ENCODE data around the genes FAH and IL16.

GRCh38 chr15:79895689-79896269 is 1.0 kb downstream of the MTHFS start:
- PRO-cap, 5 experiments: no peak in any of the 5 experiments
- RAMPAGE, long total RNA, 2 experiments: no peak in any of the 2 experiments
- RRBS: no CpG with 5 or more reads among the region's 5 CpGs

DNA sequence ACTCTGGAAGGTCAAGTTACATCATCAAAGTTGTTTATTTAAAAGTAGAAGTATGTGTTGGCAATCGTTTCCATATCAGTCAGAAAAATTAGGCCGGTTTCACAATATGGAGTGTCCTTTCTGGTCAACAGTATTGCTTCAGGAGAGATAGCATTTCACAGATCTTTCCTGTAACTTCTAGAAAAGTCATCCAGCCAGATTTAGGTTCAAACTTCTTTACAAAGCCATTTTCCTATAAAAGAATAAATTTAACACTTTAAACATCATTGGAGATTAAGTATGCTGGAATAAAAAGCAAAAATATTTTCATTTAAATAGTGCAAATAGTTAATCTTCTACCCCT is 10.1 kb downstream of the BCL2A1 start:
- PRO-cap, 5 experiments: peak in 1 of 5 experiments; most common plus-strand start position 133 of the sequence (in 1); most common minus-strand start position 81 of the sequence (in 1)
- RAMPAGE, long total RNA, 2 experiments: no peak in any of the 2 experiments
- RRBS: no CpG with 5 or more reads among the region's 2 CpGs

- PRO-cap, 5 experiments: no peak in any of the 5 experiments
- RAMPAGE, long total RNA, 2 experiments: no peak in any of the 2 experiments
- RRBS: no CpG with 5 or more reads among the region's 2 CpGs
These were observed 17.7 kb upstream of the BCL2A1 start for GRCh38 chr15:79988701-79989118.

GRCh38 chr15:80091926-80092585 is 32.6 kb downstream of the ZFAND6 start:
- PRO-cap, 5 experiments: no peak in any of the 5 experiments
- RAMPAGE, long total RNA, 2 experiments: no peak in any of the 2 experiments
- RRBS: no CpG with 5 or more reads among the region's 9 CpGs

GRCh38 chr15:80111227-80111536 is 41.6 kb upstream of the FAH start:
- PRO-cap, 5 experiments: no peak in any of the 5 experiments
- RAMPAGE, long total RNA, 2 experiments: no peak in any of the 2 experiments
- RRBS: no CpG with 5 or more reads among the region's 2 CpGs

GRCh38 chr15:80134388-80134918 is 18.3 kb upstream of the FAH start:
- PRO-cap, 5 experiments: no peak in any of the 5 experiments
- RAMPAGE, long total RNA, 2 experiments: no peak in any of the 2 experiments
- RRBS: no CpG with 5 or more reads among the region's 5 CpGs

DNA sequence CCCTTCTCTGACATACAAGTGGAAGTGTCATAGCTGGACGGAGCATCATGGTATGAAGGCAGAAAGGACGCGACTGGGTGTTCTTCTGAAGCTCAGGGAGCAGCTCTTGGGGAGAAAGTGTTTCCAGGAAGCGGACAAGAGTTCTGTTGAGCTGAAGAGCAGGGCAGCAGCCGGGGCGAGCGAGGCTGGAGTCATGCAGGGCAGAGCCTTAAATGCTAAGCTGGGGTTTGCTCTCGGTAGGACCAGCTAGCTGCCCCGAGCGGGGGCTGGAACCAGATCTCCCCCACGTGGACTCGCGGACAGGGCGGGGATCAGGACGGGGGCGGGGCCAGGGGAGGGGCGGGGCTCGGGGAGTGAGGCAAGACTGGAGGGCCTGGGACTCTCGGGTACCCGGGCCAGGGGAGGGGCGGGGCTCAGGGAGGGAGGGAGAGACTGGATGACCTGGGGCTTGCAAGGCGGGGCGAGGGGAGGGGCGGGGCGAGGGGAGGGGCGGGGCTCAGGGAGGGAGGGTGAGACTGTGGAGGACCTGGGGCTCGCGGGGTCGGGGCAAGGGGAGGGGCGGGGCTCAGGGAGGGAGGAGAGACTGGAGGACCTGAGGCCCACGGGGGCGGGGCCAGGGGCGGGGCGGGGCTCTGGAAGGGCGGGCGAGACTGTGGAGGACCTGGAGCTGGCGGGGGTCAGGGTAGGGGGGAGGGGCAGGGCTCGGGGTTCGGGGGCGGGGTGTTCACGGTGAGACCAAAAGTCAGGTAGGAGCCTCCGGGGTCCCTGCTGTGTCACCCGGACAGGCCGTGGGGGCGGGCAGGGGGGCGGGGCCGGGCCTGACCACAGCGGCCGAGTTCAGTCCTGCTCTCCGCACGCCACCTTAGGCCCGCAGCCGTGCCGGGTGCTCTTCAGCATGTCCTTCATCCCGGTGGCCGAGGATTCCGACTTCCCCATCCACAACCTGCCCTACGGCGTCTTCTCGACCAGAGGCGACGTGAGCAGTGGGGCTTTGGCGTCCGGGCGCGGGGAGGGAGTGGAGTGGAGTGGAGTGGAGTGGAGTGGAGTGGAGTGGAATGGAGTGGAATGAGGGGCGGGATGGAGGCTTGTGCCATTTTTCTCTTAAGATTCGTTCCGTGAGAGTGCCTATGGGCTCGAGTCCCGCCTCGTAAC is at the start of gene FAH:
FAH (plus strand) TSS at position 840 of the 1,152 bp plus-strand sequence.
- PRO-cap, 5 experiments: peak in 5 of 5 experiments; most common plus-strand start position 738 of the sequence (in 4); most common minus-strand start position 252 of the sequence (in 3)
- RAMPAGE, long total RNA, 2 experiments: start-site peak on the plus strand in 2 of 2 experiments, centred at positions 640 to 849 of the sequence, 53 to 1,335 reads per replicate
- RRBS: 2% methylated on average over 19 of the region's 72 CpGs

GRCh38 chr15:80210466-80211035 is 41.5 kb downstream of the CTXND1 start:
- PRO-cap, 5 experiments: peak in 3 of 5 experiments; most common plus-strand start chr15:80210862 (in 3); most common minus-strand start chr15:80210747 (in 2)
- RAMPAGE, long total RNA, 2 experiments: no peak in any of the 2 experiments
- RRBS: no CpG with 5 or more reads among the region's 6 CpGs

DNA sequence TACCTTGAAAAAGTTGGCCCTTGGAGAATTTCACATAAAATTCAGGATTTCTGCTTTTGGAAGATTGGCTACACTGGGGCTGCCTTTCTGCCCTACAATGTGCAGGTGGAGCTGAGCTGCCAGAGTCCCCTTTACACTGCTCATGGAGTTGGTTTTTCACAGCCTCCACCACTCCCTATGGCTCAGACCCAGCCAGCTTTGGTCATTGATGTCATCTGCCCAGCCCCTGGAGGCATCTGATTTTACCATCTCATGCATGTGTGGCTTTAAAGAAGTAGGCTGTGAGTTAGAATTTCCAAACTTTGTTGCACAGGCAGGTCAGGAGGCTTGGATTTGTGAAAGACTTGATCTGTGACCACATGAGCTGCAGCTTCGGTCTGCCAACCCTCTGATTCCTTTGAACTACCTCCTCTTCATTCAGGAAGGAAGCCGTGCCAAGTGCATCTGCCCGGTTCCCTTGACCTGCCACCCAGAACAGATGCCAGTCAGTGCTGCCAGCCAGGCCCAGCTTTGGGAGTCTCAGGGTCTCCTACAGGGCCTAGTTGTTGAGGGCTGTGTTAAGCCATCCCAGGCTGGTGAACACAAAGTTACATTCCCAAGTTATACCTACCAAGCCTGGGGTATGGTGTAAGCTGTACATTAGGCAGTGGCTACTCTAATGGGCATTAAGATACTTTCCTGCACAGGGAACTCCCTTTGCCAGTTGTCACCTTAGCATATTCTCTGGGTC is 9.2 kb downstream of the CTXND1 start:
- PRO-cap, 5 experiments: peak in 3 of 5 experiments; most common plus-strand start position 298 of the sequence (in 1); most common minus-strand start position 238 of the sequence (in 3)
- RAMPAGE, long total RNA, 2 experiments: no peak in any of the 2 experiments
- RRBS: no CpG with 5 or more reads among the region's 3 CpGs

- PRO-cap, 5 experiments: no peak in any of the 5 experiments
- RAMPAGE, long total RNA, 2 experiments: no peak in any of the 2 experiments
- RRBS: no CpG with 5 or more reads among the region's 5 CpGs
These were observed 59.3 kb upstream of the ABHD17C start for GRCh38 chr15:80635778-80636279.

DNA sequence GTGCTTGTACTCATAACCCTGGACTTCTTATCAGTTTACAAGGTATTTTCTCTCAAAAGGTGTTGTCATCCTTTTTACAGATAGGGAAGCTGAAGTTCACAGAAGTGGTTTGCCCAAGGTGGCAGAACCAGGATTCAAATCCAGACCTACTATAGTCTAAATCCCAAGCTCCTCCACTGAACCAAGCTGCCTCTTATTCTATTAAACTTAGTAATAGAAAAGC is 10.2 kb upstream of the ABHD17C start:
- PRO-cap, 5 experiments: no peak in any of the 5 experiments
- RAMPAGE, long total RNA, 2 experiments: no peak in any of the 2 experiments

GRCh38 chr15:80777012-80777642 is 2.0 kb upstream of the CEMIP start:
- PRO-cap, 5 experiments: no peak in any of the 5 experiments
- RAMPAGE, long total RNA, 2 experiments: no peak in any of the 2 experiments
- RRBS: no CpG with 5 or more reads among the region's 8 CpGs

DNA sequence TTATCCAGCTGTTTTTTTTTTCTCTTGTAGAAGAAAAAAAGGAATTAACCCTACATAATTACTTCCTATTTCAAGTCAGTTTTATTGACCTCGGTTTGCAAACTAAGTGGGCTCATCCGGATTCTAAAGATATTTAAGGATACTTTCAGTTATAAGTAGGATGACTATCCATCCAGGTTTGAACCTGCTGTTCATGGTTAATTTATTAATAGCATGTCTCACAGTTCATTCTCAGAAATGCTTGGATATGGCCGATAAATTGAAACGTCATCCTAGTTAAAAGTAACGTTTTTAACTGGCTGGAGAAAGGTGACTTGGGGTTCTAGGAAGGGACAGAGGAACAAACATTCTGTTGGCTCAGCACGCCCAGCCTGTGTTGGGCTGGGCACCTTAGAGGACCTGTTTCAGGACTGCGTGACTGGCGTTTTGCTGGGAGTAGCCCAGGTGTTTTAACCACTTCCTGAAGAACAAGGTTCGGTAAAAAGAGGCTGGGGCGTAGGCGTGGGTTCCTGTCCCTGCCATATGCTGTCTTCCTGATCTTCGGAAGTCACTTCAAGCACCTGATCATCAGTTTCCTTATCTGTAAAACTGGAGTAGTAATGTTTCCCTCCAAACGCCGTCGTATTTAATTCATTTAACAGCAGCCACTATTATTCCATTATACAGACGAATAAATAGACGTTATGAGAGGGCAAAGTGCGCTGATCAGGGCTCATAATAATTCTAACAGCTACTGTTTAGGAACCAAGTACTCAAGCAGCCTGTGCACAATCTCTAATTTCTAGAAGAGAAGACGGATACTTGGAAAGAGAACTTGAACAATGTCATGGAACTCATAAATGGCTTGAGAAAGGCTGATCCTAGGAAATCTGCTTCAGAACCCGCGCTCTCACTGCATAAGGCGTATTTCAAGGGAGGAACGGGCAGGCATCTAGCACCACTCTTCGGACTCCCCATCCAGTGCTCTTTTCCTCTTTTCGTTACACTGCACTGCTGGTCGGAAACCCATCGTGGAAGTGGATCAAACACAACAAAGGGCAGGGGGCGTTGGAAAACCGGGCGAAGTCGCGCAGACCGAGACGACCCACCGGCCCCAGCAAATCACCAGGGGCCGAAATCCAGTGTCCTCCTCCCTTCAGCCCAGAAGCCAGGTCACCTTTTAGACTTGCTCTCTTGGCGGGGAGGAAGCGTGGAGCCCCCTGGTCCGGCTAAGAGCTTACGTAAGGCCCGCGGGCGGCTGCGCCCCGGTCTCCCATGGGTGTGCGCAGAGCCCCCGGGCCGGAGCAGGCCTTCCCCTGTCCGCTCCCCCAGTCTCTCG is 856 bp upstream of the TLNRD1 start:
- PRO-cap, 5 experiments: peak in 3 of 5 experiments; most common plus-strand start position 374 of the sequence (in 2)
- RAMPAGE, long total RNA, 2 experiments: no peak in any of the 2 experiments
- RRBS: 2% methylated on average over 12 of the region's 50 CpGs

- PRO-cap, 5 experiments: no peak in any of the 5 experiments
- RAMPAGE, long total RNA, 2 experiments: no peak in any of the 2 experiments
- RRBS: no CpG with 5 or more reads among the region's 8 CpGs
These were observed 20.4 kb upstream of the CFAP161 start for GRCh38 chr15:81113411-81114295.

GRCh38 chr15:81196194-81197214 is at the start of gene IL16:
Gene IL16, plus strand, starts transcription at chr15:81196879.
- PRO-cap, 5 experiments: no peak in any of the 5 experiments
- RAMPAGE, long total RNA, 2 experiments: no peak in any of the 2 experiments
- RRBS: 88% methylated on average over 4 of the region's 22 CpGs

- PRO-cap, 5 experiments: peak in 1 of 5 experiments; most common minus-strand start chr15:81235426 (in 1)
- RAMPAGE, long total RNA, 2 experiments: no peak in any of the 2 experiments
- RRBS: no CpG with 5 or more reads among the region's 2 CpGs
These were observed 38.5 kb downstream of the IL16 start for GRCh38 chr15:81235117-81235670.

DNA sequence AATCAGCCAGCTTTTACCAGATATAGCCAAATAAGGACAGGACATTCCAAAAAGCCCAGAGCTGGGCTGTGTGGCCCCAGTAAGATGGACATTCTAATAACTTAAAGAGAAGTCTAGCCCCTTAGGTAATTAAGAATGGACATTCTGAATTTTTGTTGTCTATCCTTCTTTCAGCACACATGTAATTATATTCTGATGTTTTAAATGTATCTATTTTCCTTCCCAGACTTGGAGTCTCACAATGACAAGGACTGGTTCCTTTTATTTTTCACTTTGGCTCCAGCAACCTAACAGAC is 48.1 kb downstream of the STARD5 start:
- PRO-cap, 5 experiments: peak in 1 of 5 experiments; most common plus-strand start position 58 of the sequence (in 1)
- RAMPAGE, long total RNA, 2 experiments: no peak in any of the 2 experiments

DNA sequence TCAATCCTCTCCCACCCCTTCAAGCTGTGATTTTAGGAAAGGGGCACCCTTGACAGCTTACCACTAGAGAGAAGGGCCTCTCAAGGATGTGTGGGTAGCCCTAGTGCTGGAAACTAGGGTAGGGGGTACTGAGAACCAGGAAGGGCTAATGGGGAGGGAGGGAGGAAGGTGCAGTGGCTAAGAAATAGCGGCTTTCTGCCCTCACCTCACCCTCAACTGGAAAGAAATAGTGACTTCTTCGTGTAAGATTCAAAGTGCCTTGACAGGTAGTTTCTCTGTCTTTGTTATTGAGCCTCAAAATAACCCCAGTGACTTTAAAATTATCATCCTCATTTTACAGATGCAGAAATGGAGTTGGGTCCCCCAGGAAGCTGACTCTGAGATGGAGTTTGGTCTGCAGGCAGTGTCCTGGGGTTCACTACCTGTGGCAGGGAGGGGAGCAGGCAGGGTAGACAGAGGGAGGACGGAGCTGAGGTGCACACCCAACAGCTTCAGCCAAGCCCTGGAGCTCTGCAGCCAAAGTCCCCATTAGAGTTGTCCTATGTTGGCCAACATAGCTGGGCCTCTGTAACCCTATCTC is 32.3 kb downstream of the STARD5 start:
- PRO-cap, 5 experiments: no peak in any of the 5 experiments
- RAMPAGE, long total RNA, 2 experiments: no peak in any of the 2 experiments
- RRBS: no CpG with 5 or more reads among the region's 3 CpGs

- PRO-cap, 5 experiments: no peak in any of the 5 experiments
- RAMPAGE, long total RNA, 2 experiments: no peak in any of the 2 experiments
- RRBS: no CpG with 5 or more reads among the region's 15 CpGs
These were observed 23.9 kb downstream of the STARD5 start for GRCh38 chr15:81299818-81300701.

- PRO-cap, 5 experiments: no peak in any of the 5 experiments
- RAMPAGE, long total RNA, 2 experiments: no peak in any of the 2 experiments
- RRBS: no CpG with 5 or more reads among the region's 7 CpGs
These were observed 21.1 kb downstream of the STARD5 start for GRCh38 chr15:81302625-81303386.

Data from liver (tissue), 9 donors.